ENCODE data around the gene EML3.

GRCh38 chr11:62045533-62046014 lies 78.1 kb upstream of the FTH1 start:
- RRBS, 2 experiments: no CpG with 5 or more reads among the region's 1 CpG
CAGE:
- cytosol, long polyA minus RNA: no peak
- cytosol, long polyA plus RNA: no peak
- long polyA plus RNA: no peak
- nucleus, long polyA minus RNA: no peak
- nucleus, long polyA plus RNA: no peak

GRCh38 chr11:62046717-62047366 lies 77.0 kb upstream of the INCENP start:
- RRBS, 2 experiments: no CpG with 5 or more reads among the region's 6 CpGs
CAGE:
- cytosol, long polyA minus RNA: no peak
- cytosol, long polyA plus RNA: no peak
- long polyA plus RNA: no peak
- nucleus, long polyA minus RNA: no peak
- nucleus, long polyA plus RNA: no peak

- RRBS, 2 experiments: no CpG with 5 or more reads among the region's 5 CpGs
CAGE:
- cytosol, long polyA minus RNA: no peak
- cytosol, long polyA plus RNA: no peak
- long polyA plus RNA: no peak
- nucleus, long polyA minus RNA: no peak
- nucleus, long polyA plus RNA: no peak
Observed at GRCh38 chr11:62061796-62062306, 62.0 kb upstream of the INCENP start.

DNA sequence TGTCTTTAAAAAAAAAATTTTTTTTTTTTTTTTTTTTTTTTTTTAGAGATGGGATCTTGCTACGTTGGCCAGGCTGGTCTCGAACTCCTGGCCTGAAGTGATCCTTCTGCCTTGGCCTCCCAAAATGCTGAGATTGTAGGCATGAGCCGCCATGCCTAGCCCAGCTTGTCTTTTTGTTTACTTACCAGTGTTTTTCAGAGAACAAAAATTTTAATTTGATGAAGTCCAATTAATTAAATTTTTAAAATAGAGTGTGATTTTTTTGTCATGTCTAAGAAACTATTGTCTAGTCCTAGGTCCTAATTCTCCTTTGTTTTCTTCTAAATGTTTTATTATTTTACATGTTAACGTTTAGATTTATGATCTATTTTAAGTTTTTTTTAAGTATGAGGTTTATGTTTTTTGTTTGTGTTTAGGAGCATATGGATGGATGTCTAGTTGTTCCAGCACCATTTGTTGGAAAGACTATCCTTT lies 29.9 kb downstream of the INCENP start:
- RRBS, 2 experiments: no CpG with 5 or more reads among the region's 4 CpGs
CAGE:
- cytosol, long polyA minus RNA: no peak
- cytosol, long polyA plus RNA: no peak
- long polyA plus RNA: no peak
- nucleus, long polyA minus RNA: no peak
- nucleus, long polyA plus RNA: no peak

DNA sequence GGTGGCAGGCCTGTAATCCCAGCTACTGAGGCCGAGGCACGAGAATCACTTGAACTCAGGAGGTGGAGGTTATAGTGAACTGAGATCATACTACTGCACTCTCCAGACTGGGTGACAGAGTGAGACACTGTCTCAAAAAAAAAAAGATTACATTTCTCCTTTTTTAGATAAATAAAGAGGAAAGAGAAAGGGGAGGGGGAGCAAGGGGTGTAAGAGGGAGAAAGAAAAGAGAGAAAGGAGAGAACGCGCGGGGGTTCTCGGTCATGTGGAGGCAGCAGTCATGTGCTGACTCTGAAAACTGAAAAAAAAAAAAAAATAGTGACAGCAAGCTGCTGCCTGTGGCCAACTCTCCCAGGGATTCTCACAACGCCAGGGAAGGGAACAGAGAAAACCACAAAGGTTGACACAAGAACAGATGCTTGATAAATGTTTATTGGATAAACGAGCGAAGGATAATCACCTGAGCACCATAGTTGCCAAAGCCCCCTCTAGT lies 14.3 kb downstream of the SCGB1A1 start:
- RRBS, 2 experiments: no CpG with 5 or more reads among the region's 9 CpGs
CAGE:
- cytosol, long polyA minus RNA: no peak
- cytosol, long polyA plus RNA: no peak
- long polyA plus RNA: no peak
- nucleus, long polyA minus RNA: no peak
- nucleus, long polyA plus RNA: no peak

DNA sequence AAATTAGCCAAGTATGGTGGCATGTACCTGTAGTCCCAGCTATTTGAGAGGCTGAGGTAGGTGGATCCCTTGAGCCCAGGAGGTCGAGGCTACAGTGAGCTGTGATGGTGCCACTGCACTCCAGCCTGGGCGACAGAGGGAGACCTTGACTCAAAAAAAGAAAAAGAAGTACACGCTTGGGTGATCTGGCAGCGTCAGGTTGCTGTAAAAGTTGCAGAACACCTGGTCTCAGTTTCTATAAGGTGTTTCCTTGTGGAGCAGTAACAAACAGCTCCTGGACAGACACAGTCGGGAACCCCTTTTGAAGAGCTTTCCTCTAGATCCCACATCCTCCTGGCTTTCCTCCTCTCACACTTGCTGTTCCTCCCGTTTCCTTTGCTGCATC lies 45.8 kb downstream of the SCGB1A1 start:
- RRBS, 2 experiments: no CpG with 5 or more reads among the region's 6 CpGs
CAGE:
- cytosol, long polyA minus RNA: no peak
- cytosol, long polyA plus RNA: no peak
- long polyA plus RNA: no peak
- nucleus, long polyA minus RNA: no peak
- nucleus, long polyA plus RNA: no peak

DNA sequence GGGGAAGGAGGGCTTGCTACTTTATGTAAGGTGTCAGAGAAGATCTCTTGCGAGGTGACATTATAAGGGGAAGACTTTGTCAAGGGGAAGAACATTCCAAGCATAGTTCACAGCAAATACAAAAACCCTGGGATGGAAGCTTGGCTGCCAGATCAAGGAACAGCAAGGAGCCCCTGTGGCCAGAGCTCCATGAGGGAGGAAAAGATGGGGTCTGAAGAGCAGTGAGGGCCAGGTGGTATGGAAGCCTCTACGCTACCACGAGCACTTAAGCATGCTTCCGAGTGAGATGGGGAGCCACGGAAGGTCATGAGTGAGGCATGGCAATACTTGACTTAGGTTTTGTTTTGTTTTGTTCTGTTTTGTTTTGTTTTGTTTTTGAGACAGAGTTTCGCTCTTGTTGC lies 62.2 kb downstream of the AHNAK start:
- RRBS, 2 experiments: no CpG with 5 or more reads among the region's 6 CpGs
CAGE:
- cytosol, long polyA minus RNA: no peak
- cytosol, long polyA plus RNA: no peak
- long polyA plus RNA: no peak
- nucleus, long polyA minus RNA: no peak
- nucleus, long polyA plus RNA: no peak

DNA sequence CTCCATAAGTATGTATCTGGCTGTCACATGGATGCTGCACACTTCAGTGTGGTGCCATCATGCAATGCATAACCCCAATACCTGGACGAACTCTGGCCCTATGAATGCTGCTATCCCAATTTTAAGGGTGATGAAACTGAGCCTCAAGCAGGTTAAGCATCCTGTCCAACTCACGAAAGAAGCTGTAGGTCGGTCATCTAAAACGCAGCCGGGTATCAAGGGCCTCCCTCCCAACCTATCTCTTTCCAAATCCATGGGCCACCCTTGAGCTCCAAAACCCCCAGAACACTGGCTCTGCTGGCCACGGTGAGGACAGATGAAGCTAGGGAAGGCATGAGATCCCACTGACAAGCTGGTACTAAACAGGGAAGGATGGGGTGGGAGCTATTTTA lies 32.1 kb downstream of the AHNAK start:
- RRBS, 2 experiments: no CpG with 5 or more reads among the region's 6 CpGs
CAGE:
- cytosol, long polyA minus RNA: no peak
- cytosol, long polyA plus RNA: no peak
- long polyA plus RNA: no peak
- nucleus, long polyA minus RNA: no peak
- nucleus, long polyA plus RNA: no peak

GRCh38 chr11:62531261-62531777 lies 15.3 kb downstream of the AHNAK start:
- RRBS, 2 experiments: no CpG with 5 or more reads among the region's 1 CpG
CAGE:
- cytosol, long polyA minus RNA: no peak
- cytosol, long polyA plus RNA: no peak
- long polyA plus RNA: no peak
- nucleus, long polyA minus RNA: no peak
- nucleus, long polyA plus RNA: no peak

DNA sequence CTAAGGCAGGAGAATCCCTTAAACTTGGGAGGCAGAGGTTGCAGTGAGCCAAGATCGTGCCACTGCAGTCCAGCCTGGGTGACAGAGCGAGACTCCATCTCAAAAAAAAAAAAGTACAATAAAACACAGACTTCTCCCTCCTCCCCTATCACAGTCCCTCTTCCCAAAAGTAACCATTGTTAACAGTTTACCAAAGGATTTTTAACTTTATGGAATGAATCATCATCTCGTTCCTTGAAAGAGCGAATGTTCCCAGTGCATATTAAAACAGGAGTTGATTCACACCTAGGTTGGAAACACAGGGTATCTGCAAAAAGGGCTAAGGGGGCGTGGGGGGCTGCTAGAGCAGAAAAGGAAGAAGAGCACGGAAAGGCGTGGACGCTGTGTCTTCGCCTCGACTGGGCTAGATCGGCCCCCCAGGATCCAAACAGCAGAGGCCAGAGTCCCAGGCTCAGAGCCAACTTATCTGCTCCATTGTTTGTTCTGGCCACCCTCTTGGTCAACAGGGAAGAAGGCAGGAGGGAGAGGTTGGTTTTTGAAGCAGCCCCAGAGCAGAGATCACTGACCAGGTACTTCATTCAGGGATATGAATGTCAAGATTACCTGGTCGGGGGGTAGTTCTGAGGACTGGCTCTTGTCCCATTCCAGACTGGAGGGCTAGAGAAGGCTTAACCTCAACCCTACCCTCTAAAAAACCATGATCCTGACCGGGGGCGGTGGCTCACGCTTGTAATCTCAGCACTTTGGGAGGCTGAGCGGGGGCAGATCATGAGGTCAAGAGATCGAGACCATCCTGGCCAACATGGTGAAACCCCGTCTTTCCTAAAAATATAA lies 2.2 kb upstream of the AHNAK start:
- RRBS, 2 experiments: no CpG with 5 or more reads among the region's 18 CpGs
CAGE:
- cytosol, long polyA minus RNA: no peak
- cytosol, long polyA plus RNA: no peak
- long polyA plus RNA: no peak
- nucleus, long polyA minus RNA: no peak
- nucleus, long polyA plus RNA: no peak

- RRBS, 2 experiments: no CpG with 5 or more reads among the region's 7 CpGs
CAGE:
- cytosol, long polyA minus RNA: no peak
- cytosol, long polyA plus RNA: no peak
- long polyA plus RNA: no peak
- nucleus, long polyA minus RNA: no peak
- nucleus, long polyA plus RNA: no peak
Observed at GRCh38 chr11:62599798-62600536, 1.7 kb downstream of the MTA2 start.

- RRBS, 2 experiments: under 1 to 4% methylated on average over 36 of the region's 55 CpGs
CAGE:
- cytosol, long polyA minus RNA: no peak
- cytosol, long polyA plus RNA: start-site peak on the minus strand at chr11:62612466-62612596, 19 and 17 reads in 2 replicates
- long polyA plus RNA: no peak
- nucleus, long polyA minus RNA: no peak
- nucleus, long polyA plus RNA: no peak
Observed at GRCh38 chr11:62612412-62612808, at the start of gene EML3. Gene EML3 (minus strand): TSS chr11:62612775.

DNA sequence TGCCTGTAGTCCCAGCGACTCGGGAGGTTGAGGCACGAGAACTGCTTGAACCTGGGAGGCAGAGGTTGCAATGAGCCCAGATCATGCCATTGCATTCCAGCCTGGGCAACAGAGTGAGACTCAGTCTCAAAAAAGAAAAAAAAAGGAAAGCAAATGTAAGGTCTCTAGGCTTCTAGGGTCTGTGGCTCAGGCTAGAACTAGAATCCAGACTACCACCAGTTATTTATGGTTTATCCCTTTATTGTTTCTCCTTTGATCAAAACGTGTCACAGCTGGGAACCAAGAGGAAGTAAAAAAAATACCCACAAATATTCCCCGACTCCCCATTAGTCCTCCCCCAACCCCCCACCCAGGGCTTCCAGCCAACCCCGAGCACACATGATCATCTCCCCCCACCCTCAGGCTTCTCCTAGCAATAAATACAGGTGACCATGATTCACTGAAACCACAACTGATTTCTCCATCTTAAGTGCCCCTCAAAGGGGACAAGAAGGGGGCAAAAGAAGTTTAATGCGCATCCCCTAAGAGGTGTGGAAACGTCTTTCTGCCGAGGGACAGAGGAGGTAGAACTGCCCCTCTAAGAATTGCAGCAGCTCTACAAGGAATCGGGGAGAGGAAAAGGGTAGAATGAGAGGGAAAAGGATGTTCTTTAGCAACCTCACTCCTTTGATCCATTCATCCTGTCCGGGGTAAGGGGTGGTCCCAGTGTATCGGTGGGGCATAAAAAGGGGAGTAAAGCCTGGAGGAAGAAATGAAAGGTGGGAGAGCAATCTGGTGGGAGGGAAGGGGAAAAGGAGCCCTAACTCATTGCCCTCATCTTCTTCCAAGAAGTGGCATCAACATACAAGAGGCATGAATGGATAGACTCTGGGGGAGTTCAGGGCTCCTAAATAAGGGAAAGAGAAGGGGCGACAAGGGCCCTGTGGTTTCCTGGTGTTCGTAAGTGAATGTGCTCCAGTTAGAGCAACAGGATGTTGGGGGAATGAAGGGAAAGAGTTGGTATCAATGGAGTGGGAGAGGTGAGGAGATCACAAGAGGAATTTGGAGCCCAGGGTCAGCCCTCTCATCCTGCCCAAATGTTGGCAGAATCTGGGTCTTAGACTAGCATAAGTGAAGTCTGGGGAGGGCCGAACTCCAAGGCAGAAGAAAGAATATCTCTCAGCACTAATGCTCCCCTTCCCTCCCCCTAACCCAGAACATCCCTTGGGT lies 3.2 kb upstream of the B3GAT3 start:
- RRBS, 2 experiments: no CpG with 5 or more reads among the region's 15 CpGs
CAGE:
- cytosol, long polyA minus RNA: no peak
- cytosol, long polyA plus RNA: no peak
- long polyA plus RNA: no peak
- nucleus, long polyA minus RNA: no peak
- nucleus, long polyA plus RNA: no peak

DNA sequence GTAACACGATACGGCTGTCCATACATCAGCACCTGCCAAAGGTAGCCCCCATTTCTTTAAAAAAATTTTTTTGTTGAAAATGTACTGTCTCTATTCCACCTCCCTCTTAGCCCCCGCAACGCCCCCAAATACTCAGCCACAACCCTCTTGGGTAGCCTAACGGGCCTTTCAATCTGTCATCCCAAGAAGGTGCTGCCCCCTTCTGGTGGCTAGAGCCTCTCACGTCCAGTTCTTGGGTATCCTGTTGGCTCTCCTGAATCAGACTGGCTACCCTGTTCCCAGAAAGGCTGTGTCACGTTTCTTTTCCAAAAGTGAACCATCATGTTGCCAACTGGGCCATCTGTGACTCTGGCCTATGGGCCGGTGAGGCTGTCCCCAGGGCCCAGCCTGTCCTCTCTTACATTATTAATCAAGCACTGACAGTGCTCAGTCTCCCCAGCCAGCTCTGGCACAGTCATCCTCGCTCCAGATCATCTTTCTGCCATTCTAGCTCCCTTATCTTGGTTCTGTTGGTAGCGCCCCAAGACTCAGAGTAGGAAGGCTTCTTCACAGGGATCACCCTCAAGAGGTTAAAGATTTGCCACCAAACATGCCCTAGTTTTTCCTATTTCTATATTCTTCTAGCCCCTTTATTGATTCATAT lies 5.5 kb upstream of the LRRN4CL start:
- RRBS, 2 experiments: no CpG with 5 or more reads among the region's 10 CpGs
CAGE:
- cytosol, long polyA minus RNA: no peak
- cytosol, long polyA plus RNA: no peak
- long polyA plus RNA: no peak
- nucleus, long polyA minus RNA: no peak
- nucleus, long polyA plus RNA: no peak

DNA sequence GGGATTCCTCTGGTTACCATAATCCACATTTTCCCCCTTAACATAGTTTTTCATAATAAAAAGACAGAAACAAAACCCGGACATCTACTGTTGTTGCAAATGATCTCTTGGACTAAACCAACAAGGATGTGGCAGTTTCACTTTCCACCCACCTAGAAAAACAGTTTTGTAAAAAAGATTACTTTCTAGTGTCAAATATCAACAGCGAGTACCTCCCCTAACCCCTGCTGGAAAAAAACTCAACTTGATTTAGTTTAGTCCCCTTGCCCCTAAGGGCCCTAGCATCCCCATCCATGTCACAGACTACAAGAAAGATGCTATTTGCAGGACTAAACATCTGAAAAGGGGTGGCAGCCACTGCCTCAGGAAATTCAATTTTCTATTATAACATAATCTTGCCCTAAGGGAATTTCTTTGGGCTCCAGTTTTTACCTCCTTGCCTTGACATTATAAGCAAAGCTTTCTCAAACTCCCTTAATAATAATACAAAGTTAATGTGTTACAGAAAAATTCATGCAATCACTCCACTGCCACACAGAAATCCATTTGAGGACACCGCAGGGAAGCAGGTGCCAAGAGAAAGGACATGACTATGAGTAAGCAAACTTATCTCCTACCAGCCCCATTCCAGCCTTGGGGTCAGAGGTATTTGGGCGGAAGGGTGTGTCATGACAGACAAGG lies 5.6 kb downstream of the GNG3 start:
- RRBS, 2 experiments: no CpG with 5 or more reads among the region's 4 CpGs
CAGE:
- cytosol, long polyA minus RNA: no peak
- cytosol, long polyA plus RNA: no peak
- long polyA plus RNA: no peak
- nucleus, long polyA minus RNA: no peak
- nucleus, long polyA plus RNA: no peak

GRCh38 chr11:62800846-62801324 lies 4.4 kb downstream of the NXF1 start:
- RRBS, 2 experiments: no CpG with 5 or more reads among the region's 3 CpGs
CAGE:
- cytosol, long polyA minus RNA: start-site peak on the minus strand at chr11:62801112-62801159, 13 reads
- cytosol, long polyA plus RNA: no peak
- long polyA plus RNA: no peak
- nucleus, long polyA minus RNA: no peak
- nucleus, long polyA plus RNA: no peak

- RRBS, 2 experiments: no CpG with 5 or more reads among the region's 3 CpGs
CAGE:
- cytosol, long polyA minus RNA: no peak
- cytosol, long polyA plus RNA: no peak
- long polyA plus RNA: no peak
- nucleus, long polyA minus RNA: no peak
- nucleus, long polyA plus RNA: no peak
Observed at GRCh38 chr11:62811005-62811743, 5.9 kb upstream of the NXF1 start.

- RRBS, 2 experiments: 1 to 3% methylated on average over 10 to 11 of the region's 37 CpGs
CAGE:
- cytosol, long polyA minus RNA: no peak
- cytosol, long polyA plus RNA: no peak
- long polyA plus RNA: no peak
- nucleus, long polyA minus RNA: no peak
- nucleus, long polyA plus RNA: no peak
Observed at GRCh38 chr11:62838749-62839438, 496 bp downstream of the WDR74 start.

CAGE:
- cytosol, long polyA minus RNA: no peak
- cytosol, long polyA plus RNA: no peak
- long polyA plus RNA: no peak
- nucleus, long polyA minus RNA: no peak
- nucleus, long polyA plus RNA: no peak
Observed at GRCh38 chr11:62852741-62853243, 13.4 kb upstream of the WDR74 start.

DNA sequence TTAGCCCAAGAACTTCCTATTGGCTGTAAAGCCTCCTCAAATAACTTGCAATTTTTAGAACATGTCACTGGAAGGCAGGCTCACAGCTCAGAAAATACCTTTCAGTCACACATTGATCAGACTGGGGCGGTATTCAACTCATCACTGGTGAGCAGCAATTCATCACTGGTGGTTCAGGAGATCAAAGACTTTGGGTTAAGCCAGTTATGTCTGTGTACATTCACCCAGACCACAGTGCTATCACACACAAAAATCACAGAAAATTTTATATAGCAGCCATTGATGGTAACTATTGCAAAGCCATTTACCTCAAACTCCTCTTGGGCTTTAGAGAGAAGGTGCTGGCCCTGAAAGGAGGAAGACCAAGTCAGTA lies 13.8 kb upstream of the WDR74 start:
- RRBS, 2 experiments: no CpG with 5 or more reads among the region's 1 CpG
CAGE:
- cytosol, long polyA minus RNA: no peak
- cytosol, long polyA plus RNA: no peak
- long polyA plus RNA: no peak
- nucleus, long polyA minus RNA: no peak
- nucleus, long polyA plus RNA: no peak